ENCODE measurements around a stretch of chr5.

- CAGE, long polyA plus RNA: no peak
Observed at GRCh38 chr5:19184132-19184420, 803.9 kb downstream of the CDH18 start.

- CAGE, long polyA plus RNA: no peak
- RRBS: no CpG with 5 or more reads among the region's 2 CpGs
Observed at GRCh38 chr5:20615482-20615835, 627.5 kb upstream of the CDH18 start.

DNA sequence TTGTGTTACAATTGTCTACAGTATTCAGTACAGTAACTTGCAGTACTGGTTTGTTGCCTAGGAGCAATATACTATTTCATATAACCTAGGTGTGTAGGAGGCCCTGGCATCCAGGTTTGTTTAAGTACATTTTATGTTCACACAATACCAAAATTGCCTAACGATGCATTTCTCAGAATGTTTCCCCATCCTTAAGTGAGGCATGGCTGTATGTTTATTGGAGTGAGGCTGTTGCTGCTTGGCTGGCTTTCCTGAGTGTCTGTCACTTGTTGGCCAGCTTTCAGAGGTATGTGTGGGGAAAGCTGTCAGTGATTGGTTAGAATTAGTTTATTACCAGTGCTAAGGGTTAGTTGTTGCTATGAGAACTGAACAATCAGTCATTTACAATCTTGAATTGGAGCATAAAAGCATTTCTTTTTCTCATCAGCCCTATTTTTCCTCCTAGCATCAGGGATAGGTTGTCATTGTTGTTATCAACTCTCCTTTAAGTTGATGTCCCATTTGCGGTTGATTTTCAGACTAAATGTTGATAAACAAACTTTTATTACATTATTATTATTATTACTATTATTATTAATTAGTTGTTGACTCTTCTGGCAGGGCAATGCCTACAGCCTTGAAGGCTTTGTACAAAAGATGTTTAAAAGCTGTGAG, 154.2 kb upstream of the CDH12 start:
- CAGE, long polyA plus RNA: no peak
- RRBS: no CpG with 5 or more reads among the region's 2 CpGs

- CAGE, long polyA plus RNA: no peak
- RRBS: no CpG with 5 or more reads among the region's 3 CpGs
Observed at GRCh38 chr5:23027275-23027800, 174.2 kb upstream of the CDH12 start.

DNA sequence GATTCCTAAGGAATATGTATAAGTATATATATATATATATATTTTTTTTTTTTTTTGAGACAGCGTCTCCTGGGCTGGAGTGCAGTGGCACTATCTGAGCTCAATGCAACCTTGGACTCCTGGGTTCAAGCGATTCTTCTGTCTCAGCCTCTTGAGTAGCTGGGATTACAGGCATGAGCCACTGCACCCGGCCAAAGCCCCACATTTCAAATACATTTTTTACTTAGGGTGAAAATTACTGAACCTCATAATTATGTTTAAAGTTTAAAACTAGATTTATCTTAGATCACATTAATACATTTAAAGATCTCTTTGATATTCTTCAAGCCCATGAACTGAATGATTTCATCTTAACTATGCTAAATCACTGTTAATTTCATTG, 377.3 kb downstream of the PRDM9 start:
- CAGE, long polyA plus RNA: no peak
- RRBS: no CpG with 5 or more reads among the region's 3 CpGs

DNA sequence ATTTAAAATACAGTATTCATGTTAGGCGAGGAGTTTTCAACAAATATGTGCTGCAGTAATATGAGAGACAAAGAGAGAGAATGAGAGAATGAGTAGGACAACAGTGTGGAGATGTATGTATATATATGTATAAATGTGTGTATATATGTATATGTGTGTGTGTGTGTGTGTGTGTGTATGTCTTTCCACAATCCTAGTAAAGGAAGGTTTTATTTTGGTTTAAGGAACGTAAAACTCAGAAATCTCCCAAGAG, 440.9 kb upstream of the CDH10 start:
- CAGE, long polyA plus RNA: no peak
- RRBS: no CpG with 5 or more reads among the region's 2 CpGs

DNA sequence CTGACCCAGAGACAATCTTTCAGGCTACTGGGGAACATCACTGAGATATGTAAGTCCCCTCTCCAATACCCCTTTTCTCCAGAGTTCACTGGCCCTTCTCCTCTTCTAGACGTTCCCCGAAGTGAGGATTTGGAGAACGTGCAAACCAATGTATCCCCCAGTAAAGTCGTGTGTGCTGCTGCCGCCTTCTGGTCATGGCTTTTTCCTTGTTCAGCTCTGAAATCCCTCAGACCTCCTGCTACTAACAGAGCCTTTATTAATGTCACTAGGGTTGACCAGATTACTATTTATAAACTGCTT, 1028.7 kb downstream of the CDH9 start:
- CAGE, long polyA plus RNA: no peak
- RRBS: no CpG with 5 or more reads among the region's 5 CpGs

DNA sequence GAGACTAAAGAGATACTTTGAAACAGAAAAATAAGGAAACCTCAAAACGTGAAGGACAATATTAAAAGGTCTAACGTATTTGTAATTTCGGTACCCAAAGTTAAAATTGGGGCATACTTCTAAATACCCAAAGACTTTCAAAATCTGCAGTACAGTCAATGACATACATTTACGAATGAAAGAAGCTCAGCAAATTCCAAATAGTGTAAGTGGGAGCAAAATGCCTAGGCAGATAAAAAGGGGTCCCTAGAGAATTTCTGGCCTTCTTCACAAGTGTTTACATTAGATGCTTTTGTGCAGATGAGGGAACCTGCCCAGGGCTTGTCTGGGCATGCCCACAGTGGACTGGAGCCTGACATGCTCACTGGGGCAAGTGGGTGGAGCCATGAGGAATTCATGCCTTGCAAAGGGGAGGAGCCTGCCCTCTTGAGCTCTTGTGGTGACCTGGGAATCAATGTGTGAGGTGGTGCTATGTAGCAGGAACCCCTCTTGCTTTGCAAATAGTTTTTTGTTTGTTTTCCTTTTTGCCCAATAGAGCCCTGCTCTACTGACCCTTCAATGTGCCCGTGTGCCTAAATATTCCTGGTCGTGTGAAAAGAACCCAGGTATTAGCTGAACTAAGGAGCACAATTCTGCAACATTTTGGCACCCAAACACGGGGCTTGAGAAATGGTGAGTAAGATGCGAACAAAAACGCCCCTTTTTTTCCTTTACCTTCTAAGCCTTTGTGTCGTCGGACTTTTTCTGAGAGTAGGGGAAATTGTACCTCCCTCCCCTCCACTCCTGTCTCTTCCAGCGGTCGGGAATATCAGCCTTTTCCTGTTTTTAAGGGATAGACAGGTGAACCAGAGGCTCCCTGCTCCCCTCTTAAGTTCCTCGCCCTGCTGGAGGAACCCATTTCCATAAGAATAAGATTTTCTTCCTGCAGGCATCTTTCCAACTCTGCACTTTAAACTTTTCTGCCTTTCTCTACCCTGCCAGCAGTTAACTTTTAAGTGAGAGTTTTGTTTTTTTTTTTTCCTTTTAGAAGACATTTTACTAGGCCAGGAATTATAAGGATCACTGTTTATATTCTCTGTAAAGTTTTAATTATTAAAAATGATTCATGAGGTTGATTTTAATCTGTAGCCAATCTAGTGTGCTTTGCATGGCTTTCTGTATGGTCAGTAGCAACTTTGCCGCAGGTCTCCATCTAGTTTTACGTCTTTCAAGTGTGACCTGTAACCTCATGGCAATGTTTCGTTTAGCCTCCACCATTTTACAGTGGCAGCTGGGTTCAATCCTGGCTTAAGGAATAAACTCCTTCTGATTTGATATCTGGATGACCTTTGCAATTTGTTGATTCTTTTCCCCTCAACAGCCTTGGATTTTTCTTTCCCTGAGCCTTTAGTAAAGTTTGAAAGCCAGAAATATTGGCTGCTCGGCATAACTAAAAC, 434.0 kb upstream of the CDH9 start:
- CAGE, long polyA plus RNA: no peak
- RRBS: no CpG with 5 or more reads among the region's 18 CpGs

- CAGE, long polyA plus RNA: no peak
- RRBS: no CpG with 5 or more reads among the region's 2 CpGs
Observed at GRCh38 chr5:28318584-28318948, 1280.2 kb upstream of the CDH9 start.

GRCh38 chr5:29395680-29396237, 1797.7 kb upstream of the CDH6 start:
- CAGE, long polyA plus RNA: no peak
- RRBS: no CpG with 5 or more reads among the region's 10 CpGs

GRCh38 chr5:30100774-30101295, 1092.7 kb upstream of the CDH6 start:
- CAGE, long polyA plus RNA: no peak
- RRBS: no CpG with 5 or more reads among the region's 3 CpGs

DNA sequence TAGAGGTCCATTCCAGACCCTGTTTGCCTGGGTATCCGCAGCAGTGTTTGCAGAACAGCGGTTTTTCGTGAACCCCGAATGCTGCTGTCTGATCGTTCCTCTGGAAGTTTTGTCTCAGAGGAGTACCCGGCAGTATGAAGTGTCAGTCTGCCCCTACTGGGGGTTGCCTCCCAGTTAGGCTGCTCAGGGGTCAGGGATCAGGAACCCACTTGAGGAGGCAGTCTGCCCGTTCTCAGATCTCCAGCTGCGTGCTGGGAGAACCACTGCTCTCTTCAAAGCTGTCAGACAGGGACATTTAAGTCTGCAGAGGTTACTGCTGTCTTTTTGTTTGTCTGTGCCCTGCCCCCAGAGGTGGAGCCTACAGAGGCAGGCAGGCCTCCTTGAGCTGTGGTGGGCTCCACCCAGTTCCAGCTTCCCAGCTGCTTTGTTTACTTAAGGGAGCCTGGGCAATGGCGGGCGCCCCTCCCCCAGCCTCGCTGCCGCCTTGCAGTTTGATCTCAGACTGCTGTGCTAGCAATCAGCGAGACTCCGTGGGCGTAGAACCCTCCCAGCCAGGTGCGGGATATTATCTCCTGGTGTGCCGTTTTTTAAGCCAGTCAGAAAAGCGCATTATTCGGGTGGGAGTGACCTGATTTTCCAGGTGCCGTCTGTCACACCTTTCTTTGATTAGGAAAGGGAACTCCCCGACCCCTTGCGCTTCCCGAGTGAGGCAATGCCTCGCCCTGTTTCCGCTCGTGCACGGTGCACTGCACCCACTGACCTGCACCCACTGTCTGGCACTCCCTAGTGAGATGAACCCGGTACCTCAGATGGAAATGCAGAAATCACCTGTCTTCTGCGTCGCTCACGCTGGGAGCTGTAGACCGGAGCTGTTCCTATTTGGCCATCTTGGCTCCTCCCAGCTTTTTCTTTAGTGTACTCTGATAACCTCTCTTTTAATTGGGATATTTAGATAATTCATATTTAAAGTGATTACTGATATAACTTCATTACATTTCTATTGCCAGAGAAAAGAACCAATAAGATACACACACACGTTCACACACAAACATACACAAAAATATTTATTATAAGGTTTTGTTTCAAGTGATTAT, 764.5 kb upstream of the CDH6 start:
- CAGE, long polyA plus RNA: no peak
- RRBS: no CpG with 5 or more reads among the region's 33 CpGs

DNA sequence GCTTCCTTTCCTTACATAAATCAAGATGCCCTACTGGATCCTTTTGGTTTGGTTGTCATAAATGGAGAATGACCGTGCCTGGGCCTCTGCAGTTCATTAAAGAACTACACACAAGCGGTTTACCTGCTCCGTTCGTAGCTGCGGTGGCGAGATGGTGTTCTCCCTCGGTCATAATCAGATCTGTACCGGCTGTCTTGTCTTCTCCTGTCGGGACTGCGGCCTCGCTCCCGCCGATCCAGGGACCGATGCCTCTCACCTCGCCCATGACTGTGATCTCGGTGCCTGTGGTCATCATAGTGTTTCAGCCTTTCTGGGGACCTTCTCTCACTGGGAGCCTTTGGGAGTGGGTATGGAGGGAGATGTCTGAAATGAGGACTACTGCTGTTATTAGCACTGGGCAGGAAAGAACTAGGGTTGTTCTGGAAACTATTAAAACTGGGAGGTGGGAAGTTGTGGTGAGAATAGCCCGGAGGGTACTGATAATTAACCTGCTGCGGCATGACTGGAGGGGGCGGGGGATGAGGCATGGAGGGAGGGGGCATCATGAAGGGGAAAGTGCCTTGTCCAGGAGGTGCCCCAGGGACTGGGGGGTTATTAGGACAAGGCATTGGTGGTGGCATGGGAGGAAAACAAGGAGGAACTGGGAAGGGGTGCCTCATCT, 5.8 kb downstream of the DROSHA start:
- CAGE, long polyA plus RNA: no peak
- RRBS: no CpG with 5 or more reads among the region's 19 CpGs

- CAGE, long polyA plus RNA: no peak
- RRBS: no CpG with 5 or more reads among the region's 9 CpGs
Observed at GRCh38 chr5:31556306-31556818, 24.3 kb downstream of the C5orf22 start.

DNA sequence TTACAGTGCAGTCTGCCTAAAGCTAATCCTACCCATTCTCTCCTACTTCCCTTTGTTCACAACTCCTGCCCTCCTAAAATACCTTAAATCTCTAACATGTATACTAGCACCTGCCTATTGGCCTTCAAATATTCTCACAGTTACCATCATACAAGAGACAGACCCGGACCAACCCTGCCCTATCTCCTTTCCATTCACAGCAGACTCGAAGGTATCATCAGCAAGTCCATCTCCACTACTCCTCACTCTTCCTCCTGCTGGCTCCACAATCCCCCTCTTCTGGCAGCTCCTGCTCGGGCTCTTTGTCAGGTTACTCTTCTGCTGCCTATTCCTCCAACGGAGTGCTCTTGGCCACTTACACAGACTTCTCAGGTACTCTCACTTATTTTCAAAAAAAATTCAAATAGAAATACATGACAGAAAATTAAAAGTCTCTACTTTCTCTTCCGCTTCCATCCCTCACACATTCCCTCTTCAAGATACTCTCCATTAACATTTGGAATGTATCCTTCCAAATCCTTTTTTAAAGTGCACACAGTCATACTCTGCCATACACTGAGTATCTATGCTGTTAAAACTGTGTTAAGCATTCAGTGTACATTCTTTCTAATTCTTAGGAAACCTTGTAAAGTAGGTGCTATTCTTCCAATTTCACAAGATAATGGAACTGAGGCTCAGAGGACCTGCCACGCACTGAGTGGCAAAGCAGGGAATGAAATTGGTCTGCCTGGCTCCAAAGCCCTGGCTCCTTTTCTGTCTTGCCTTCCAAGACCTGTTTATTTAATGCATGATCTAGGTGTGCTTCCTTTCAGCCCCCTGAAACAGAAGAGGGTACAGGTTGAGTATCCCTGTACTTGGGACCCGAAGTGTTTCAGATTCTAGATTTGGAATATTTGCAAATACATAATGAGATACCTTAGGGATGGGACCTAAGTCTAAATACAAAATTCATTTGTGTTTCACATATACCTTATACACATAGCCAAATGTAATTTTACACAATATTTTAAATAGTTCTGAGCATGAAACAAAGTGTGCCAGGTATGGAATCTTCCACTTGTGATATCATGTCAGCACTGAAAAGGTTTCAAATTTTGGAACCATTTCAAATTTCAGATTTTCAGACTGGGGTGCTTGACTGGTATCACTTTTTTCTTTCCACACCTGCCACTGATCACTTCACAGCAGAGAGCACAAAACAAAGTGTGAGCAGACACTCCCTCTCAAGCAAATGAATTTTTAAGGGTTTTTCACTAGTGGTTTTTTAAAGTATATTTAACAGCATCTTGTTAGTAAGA, 15.3 kb downstream of the GOLPH3 start:
- CAGE, long polyA plus RNA: no peak
- RRBS: no CpG with 5 or more reads among the region's 7 CpGs

DNA sequence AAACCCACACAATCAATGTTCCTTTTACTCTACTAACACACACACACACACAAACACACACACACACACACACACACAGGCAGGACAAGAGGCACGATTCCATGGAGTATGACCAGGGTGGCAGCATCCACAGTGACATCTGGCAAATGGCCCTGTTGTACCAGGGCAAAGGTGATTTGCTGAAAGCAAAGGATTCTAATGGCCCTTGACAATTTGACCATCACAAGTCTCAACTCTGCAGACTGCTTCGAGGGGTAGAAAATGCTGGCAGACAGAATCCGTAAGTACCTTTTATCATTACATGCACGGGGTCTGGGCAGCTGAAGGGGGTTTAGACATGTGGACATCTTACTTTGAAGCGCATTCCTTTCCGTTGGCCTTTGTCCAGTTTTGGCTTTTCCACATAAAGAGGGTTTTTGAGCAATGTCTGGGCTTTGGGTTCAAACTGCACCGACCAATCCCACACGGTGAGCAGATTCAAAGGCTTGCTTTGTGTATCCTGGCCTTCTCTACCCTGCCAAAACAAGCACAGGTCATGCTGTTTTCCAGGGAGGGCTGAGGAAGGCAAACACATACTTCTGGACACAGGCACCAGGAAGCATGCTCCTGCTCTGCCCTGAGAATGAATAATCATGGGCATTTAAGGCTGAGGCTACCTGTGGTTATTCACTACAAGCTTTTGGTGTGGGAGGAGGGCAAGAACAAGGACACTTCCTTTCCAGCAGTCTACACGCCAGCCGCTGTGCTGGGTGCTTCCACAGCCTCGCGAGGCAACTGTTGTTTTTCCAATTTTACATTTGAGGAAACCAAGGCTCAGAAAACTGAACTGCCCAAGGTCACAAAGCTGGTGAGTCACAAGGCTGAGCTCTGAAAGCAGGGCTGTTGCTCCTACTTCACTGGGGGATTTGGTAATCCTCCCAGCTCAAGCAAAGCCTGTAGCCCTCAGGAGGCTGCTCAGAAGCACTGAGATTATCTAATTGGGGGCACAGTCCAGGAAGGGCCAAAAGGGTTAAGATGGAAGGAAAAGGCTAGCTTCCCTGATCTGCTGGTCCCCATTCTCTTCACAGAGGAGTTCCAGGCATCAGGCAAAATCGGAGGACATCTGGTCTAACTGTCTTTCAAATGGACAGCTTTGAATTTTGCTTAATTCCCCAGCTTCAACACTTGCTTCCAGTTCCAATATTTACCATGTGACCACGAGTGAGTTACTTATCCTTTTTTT, 59.7 kb upstream of the GOLPH3 start:
- CAGE, long polyA plus RNA: no peak
- RRBS: no CpG with 5 or more reads among the region's 14 CpGs

DNA sequence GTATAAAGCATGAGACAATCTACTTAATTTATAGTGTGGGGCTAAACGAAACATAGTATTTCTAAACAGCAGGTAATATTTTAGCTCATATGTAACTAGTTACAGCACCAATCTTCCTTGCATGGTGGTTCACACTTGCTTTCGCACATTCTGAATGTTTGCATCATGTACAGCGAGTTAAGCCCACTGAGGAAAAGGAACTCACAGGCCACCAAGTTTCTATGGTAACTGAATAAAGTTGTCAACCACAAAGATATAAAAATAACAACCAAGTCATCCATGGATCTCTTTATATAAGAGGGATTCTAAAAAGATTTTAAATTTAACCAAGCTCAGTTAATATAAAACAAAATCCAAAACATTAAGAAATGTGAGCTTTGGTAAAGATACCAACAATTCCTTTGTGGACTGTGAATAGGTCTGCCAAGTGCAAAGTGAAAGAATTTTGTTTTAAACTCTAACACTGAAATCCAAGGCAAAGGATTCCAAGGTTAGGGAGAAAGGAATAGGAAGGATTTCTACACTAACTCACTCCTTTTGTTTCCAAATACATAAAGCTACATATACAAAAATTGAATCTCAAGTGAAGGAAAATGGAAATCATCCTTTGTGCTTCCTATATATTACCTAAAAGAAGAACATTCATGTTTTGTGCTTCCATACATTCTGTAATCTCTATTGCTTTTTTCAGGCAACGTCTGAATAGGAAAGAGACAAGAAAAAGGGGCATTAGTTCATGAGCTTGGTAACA, 67.5 kb upstream of the GOLPH3 start:
- CAGE, long polyA plus RNA: no peak
- RRBS: no CpG with 5 or more reads among the region's 4 CpGs

GRCh38 chr5:32402269-32402859, 42.2 kb downstream of the ZFR start:
- CAGE, long polyA plus RNA: no peak
- RRBS: no CpG with 5 or more reads among the region's 7 CpGs

DNA sequence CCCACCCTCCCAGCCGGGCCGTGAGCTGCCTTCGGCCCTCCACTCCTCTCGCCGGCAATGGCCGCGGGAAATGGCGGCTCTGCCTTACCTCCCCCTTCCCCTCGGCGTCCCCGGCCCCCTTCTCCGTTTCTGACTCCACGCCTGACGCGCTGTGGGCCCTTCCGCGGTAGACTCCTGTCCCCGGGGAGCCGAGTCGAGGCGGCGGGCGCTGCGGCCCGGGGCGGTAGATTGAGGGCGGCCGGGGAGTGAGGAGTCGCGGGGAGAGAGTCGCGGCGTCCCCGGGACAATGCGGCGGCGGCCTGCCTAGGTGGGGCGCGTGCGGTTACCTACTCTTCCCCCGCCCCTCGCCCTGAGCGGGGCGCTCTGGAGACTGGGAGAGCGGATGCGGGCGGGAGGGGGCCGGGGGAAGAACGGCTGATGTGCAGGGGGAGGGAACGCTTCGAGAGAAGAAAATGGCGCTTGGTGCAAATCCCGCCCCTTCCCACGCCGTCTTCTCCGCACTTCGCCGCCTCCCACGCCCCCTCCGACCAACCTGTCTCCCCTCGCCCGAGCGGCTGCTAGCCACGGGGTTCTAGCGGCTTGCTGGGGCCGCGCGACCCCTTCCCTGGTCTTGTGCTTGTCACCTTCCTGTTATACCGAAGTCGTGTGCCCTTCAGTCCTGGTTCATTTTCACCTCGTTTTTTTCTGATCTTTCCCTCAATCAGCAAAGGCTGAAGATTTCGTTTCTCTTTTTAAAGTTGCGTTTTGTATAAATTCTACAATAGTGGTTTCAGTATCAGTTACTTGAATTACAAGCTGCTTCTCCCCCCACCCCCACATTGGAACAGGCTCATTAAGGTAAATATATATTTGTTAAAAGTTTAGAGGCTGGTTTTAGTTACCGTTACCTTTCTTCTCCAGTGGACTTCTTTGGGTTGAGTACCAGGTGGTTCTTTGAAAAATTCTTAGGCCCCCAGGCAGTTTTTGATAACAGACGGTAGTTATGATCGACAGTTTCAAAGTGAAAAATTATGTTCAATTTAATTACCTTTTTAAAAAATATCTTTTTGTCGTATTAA, 637 bp downstream of the SUB1 start:
- CAGE, long polyA plus RNA: no peak
- RRBS: under 1% methylated on average over 40 of the region's 77 CpGs

GRCh38 chr5:32588443-32589125, 3.2 kb downstream of the SUB1 start:
- CAGE, long polyA plus RNA: no peak
- RRBS: no CpG with 5 or more reads among the region's 5 CpGs